Ovary (tissue), 7 donors: ENCODE data around the gene HPGD.

- PRO-cap, 7 experiments, result no peak in any of the 7 experiments
- RAMPAGE, long total RNA, 2 experiments, result no peak in any of the 2 experiments
Observed at GRCh38 chr4:168841175-168841729, 168.8 kb downstream of the CBR4 start.

GRCh38 chr4:168890673-168891292 lies 119.3 kb downstream of the CBR4 start:
- PRO-cap, 7 experiments, result no peak in any of the 7 experiments
- RAMPAGE, long total RNA, 2 experiments, result no peak in any of the 2 experiments

- PRO-cap, 7 experiments, result peak in 3 of 7 experiments; most common plus-strand start chr4:169060091 (in 1); most common minus-strand start chr4:169060003 (in 2)
- RAMPAGE, long total RNA, 2 experiments, result no peak in any of the 2 experiments
Observed at GRCh38 chr4:169059583-169060591, 49.8 kb upstream of the CBR4 start.

GRCh38 chr4:169555703-169556214 lies 56.6 kb downstream of the NEK1 start:
- PRO-cap, 7 experiments, result no peak in any of the 7 experiments
- RAMPAGE, long total RNA, 2 experiments, result no peak in any of the 2 experiments

DNA sequence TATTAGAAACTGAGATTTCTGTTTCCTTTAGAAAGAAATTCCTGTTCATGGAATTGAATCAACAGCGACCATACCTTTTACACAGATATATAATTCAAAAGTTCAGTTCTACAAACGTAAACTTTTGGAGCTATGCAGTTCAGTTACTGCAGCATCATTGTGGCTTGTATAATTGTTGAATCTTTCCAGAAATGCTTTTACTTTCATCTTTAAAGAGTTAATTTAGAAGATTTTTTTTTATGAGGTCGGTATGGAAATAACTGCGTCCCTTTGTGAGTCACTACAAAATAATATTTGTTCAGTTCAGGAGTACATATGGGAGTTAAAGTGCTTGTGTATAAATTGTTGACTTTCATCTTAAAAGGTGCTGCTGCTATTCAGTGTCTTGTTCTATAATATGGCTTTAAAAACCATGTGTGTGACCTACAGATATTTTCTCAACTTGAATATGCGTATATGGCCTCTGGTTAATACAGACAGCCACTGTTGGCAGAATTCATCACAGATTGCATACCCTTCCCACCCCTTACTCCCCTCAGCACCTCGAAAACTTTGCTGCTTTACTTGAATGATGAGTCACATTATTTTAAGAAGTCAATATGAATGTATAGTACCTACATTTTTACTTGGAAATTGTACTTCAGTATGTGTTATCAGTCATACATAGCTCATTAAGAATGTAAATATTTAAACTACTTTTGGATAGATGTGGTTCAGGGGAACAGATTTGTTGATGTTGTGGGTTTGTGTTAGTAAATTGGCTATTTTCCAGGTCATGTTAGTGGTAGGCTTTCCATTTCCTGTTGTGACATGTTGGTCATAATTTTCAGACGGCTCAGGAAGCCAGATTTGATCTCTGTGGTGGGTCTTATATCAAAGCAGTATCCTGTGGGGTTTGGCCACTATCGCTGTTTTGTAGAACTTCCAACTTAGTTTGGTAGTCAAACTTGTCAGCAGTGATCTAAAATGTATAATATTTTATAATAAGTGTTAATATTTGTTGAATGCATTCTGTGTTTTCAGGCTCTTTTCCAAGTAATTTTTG lies 1.5 kb downstream of the CLCN3 start:
- PRO-cap, 7 experiments, result no peak in any of the 7 experiments
- RAMPAGE, long total RNA, 2 experiments, result no peak in any of the 2 experiments

DNA sequence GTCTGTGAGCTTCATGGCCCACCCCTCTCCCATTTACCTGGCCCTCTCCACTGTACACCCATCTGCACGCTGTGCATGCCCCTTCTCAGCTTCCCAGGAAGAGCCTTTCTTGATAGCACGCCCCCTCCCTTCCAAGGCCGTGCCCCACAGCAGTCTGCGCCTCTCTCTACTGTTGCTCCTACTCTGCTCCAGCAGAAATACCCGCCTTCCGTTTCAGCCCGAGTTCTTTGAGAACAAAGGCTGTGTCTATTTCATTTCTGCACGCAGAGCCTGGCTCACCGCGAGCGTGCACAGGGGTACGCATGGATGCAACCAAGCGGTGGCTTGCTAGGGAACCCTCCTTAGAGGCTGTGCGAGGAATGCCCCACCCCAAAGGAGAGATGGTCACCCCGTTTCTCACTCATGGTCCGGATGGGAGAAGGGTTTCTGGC lies 517 bp downstream of the AADAT start:
- PRO-cap, 7 experiments, result no peak in any of the 7 experiments
- RAMPAGE, long total RNA, 2 experiments, result no peak in any of the 2 experiments

- PRO-cap, 7 experiments, result no peak in any of the 7 experiments
- RAMPAGE, long total RNA, 2 experiments, result no peak in any of the 2 experiments
Observed at GRCh38 chr4:172599859-172600356, 568.7 kb upstream of the GALNT7 start.

DNA sequence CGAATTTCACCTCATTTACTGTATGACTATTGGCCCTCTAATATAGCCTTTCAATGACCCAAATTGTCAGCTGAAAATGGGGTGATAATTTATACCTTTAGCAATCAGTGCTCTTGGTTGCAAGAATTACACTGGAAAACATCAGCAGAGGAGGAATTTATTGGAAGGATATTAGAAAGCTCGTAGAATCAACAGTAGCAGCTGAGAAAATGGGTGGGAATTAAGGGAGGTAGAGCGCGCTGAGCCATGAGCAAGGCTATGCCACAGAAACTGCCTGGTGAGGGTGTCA lies 110.3 kb upstream of the GALNT7 start:
- PRO-cap, 7 experiments, result no peak in any of the 7 experiments
- RAMPAGE, long total RNA, 2 experiments, result no peak in any of the 2 experiments

DNA sequence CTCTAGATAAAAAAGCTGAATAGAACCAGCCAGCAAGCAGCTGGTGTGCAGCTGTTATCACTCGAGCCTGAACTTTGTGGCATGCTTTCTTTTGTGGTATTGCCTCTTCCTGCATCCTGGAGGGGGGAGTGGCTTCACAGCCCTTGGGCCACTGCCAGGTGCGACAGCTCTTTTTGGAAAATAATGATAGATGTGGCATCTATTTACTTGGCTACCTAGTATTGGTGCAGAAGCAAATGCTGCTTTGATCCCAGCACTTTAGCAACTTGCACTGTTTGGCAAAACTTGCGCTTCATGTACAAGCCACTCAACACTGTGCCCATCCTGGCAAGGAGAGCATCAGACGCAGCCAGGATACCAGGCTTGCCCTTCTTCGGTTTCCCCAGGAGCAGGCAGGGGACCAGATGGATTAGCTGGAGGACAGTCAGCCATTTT lies 69.4 kb downstream of the HMGB2 start:
- PRO-cap, 7 experiments, result peak in 2 of 7 experiments; most common minus-strand start position 81 of the sequence (in 1)
- RAMPAGE, long total RNA, 2 experiments, result no peak in any of the 2 experiments

DNA sequence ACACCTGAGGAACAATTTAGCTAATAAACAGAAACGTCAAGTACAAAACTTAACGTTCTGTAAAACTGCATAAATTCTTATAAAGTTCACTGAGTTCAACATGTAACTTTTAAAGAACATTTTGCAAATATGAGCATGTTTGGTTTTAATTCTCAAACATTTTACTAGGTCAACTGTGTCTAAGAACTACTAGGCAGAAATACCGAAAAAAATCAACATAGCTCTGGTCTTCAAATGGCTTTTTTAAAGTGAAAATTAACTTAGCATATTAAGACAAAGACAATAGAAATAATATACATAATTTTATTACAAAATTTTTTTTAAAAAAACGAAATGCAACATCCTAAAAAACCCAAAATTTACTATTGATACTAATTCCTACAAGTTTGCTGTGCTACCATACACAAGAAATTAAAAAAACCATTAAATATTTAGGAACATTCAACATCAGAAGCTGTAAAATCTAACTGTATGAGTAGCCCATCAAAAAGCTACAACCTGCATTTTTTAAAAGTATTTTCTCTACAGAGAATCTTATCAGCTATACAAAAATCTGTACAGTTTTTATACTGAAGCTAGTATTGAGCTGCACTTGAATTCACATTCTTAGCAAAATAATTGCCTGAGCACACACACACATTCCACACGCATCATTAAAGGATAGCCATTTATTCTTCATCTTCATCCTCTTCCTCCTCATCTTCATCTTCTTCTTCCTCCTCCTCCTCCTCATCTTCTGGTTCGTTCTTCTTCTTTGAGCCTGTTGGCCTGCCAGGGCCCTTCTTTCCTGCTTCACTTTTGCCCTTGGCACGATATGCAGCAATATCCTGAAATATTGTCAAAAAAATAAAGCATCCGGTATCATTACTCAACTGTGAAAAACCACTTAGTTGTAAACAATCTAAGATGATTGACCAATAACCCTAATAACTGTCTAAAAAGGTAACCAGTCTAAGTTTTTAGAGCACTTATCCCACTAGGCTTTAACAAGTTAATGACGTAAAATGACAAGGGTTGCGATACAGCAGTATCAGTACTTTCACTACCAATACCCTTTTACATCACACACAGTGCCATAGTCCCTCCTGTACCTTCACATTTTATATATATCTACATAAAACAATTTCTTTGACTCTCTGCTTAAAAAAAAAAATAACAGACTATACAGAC lies 2.4 kb downstream of the HMGB2 start:
- PRO-cap, 7 experiments, result no peak in any of the 7 experiments
- RAMPAGE, long total RNA, 2 experiments, result no peak in any of the 2 experiments

DNA sequence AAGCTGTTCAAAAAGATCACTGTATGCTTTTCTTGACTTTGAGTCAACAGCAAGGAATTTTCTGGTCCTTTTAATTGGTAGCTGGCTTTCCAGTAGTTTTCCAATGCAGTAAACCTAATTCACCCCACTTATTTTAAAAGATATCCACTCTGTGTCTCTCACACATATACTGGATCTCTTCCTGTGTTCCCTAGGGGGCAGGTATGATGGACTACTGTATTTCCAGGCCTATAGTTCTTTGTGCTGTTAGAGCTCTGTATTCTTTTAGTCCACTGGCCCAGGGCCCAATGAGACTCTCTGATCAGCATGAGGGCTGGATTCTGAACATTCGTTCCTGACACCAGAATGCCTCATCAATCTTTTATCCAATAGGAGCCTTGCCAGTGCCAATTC lies 26.4 kb upstream of the SCRG1 start:
- PRO-cap, 7 experiments, result no peak in any of the 7 experiments
- RAMPAGE, long total RNA, 2 experiments, result no peak in any of the 2 experiments

- PRO-cap, 7 experiments, result peak in 7 of 7 experiments; most common plus-strand start chr4:173516782 (in 7); most common minus-strand start chr4:173517008 (in 3)
- RAMPAGE, long total RNA, 2 experiments, result no peak in any of the 2 experiments
Observed at GRCh38 chr4:173516088-173517495, 13.4 kb downstream of the HAND2 start.

GRCh38 chr4:173521451-173521802 lies 8.6 kb downstream of the HAND2 start:
- PRO-cap, 7 experiments, result no peak in any of the 7 experiments
- RAMPAGE, long total RNA, 2 experiments, result no peak in any of the 2 experiments

- PRO-cap, 7 experiments, result no peak in any of the 7 experiments
- RAMPAGE, long total RNA, 2 experiments, result no peak in any of the 2 experiments
Observed at GRCh38 chr4:173523072-173523448, 7.0 kb downstream of the HAND2 start.

DNA sequence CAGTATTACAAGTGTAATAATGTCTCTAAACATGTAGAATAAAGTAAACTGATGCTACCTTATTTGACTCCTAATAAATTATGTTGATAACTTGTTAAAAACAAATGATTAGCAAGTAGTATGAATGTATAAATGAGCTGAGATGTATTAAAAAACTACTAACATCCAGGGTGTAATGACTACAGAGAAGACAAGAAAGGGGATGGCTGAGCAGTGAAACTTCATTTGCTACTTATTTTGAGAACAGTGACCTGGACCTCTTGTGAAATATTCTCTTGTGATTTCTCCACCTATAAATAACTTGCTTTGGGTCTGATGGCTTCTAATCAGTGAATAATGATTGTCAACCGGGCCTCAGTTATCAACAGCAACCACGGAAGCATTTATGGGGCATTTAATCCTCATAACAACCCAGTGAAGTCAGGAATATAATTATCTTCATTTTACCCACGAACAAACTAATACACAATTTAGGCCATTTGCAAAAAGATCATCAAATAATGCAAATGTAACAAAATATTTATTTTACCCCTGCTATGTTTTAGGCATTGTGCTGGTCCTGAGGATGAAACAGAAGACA lies 154.2 kb upstream of the HAND2 start:
- PRO-cap, 7 experiments, result no peak in any of the 7 experiments
- RAMPAGE, long total RNA, 2 experiments, result no peak in any of the 2 experiments

- PRO-cap, 7 experiments, result peak in 3 of 7 experiments; most common plus-strand start chr4:174154701 (in 1); most common minus-strand start chr4:174154681 (in 3)
- RAMPAGE, long total RNA, 2 experiments, result start-site peak on the minus strand in 2 of 2 experiments, at chr4:174154673-174154704 at its widest, 5 to 6 reads per replicate
Observed at GRCh38 chr4:174154486-174155007, 128.9 kb downstream of the FBXO8 start.

- PRO-cap, 7 experiments, result peak in 6 of 7 experiments; most common plus-strand start chr4:174283304 (in 4); most common minus-strand start chr4:174283165 (in 5)
- RAMPAGE, long total RNA, 2 experiments, result start-site peak on the plus strand in 1 of 2 experiments, at chr4:174283296-174283364 at its widest, 46 reads per replicate
Observed at GRCh38 chr4:174282958-174283506, 435 bp downstream of the FBXO8 start.

DNA sequence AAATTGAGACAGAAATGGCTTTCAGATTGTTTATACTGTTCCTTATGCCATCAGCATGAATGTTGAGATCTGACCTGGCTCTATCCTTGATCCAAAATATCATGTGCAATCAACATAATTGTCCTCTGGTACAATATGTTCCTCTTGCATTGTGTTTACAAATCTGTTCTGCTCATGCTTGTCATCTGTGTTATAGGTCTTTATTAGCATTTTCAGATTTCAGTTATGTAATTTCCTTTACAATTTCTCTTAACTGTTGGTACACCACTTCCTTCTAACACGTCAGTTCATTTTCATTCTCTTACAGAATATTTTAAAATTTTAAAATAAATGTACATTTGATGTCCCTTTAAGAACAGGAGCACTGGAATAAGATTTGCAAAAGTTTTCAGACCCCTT lies 1.6 kb downstream of the HPGD start:
- PRO-cap, 7 experiments, result no peak in any of the 7 experiments
- RAMPAGE, long total RNA, 2 experiments, result no peak in any of the 2 experiments

DNA sequence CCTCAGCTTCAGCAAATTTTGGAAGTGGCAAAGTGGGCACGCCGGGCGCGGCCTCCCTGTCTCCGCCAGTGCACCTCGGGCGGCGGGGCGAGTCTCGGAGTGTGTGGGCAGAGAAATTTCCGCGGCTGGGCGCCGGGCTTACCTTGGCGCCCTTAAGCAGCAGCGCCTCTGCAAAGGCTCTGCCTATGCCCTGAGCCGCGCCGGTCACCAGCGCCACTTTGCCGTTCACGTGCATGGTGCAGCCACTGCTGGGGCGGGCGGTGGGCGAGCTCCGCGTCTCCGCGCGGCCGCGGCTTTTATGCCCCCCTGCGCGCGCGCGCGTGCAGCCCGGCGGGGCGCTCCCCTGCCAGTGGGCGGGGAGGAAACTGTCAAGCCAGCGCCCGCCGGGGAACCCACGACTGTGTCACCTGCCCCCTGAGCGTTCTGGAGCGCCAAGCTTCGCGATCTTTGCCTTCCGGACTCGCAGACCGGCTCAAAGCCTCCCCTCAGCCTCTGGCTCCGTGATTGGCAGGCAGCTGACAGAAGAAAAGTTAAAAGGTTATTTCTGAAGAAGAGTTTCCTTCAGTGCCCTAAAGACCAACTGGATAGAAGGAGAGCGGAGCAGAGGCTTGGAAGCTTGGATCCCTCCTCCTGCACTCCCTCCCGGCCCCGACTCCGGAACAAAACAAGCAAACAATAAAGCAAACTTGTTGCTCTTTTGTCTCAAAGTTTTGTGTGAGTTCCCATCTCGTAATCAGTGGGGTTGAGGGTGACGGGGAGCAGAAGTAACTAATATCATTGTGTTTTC lies at the start of gene HPGD:
Gene HPGD (minus strand): TSS at position 272 of the 787 bp plus-strand sequence.
- PRO-cap, 7 experiments, result no peak in any of the 7 experiments
- RAMPAGE, long total RNA, 2 experiments, result start-site peak on the minus strand in 1 of 2 experiments, centred at position 268 of the sequence, 323 reads per replicate

- PRO-cap, 7 experiments, result peak in 4 of 7 experiments; most common minus-strand start chr4:175993043 (in 4)
- RAMPAGE, long total RNA, 2 experiments, result no peak in any of the 2 experiments
Observed at GRCh38 chr4:175992749-175993185, 72.9 kb upstream of the WDR17 start.